ENCODE measurements around the genes FNDC1, TCP1 and SLC22A2.

- RRBS: no CpG with 5 or more reads among the region's 12 CpGs
CAGE:
- cytosol, long polyA plus RNA: no peak
- long polyA plus RNA: no peak
- nucleus, long polyA plus RNA: no peak
Observed at GRCh38 chr6:159035041-159035921, 9.5 kb downstream of the TAGAP start.

DNA sequence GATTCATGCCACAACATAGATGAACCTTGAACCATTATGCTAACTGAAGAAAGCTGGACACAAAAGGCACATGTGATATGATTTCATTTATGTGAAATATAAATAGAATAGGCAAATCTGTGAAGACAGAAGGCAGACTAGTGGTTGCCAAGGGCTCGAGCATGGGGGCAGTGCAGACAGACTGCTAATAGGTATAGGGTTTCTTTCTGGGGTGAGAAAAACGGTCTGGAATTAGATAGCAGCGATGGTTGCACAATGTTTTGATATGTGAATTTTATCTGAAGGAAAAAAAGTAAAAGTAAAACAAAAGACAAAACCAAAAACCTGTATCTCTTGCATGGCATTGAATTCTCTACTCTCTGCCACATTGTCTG is 54.6 kb upstream of the FNDC1 start:
- RRBS: no CpG with 5 or more reads among the region's 3 CpGs
CAGE:
- cytosol, long polyA plus RNA: no peak
- long polyA plus RNA: no peak
- nucleus, long polyA plus RNA: no peak

- RRBS: no CpG with 5 or more reads among the region's 7 CpGs
CAGE:
- cytosol, long polyA plus RNA: no peak
- long polyA plus RNA: no peak
- nucleus, long polyA plus RNA: no peak
Observed at GRCh38 chr6:159117497-159117999, 51.7 kb upstream of the FNDC1 start.

GRCh38 chr6:159168336-159169565 is at the start of gene FNDC1:
Gene FNDC1 (plus strand): TSS chr6:159169400.
- RRBS: 5% methylated on average over 50 of the region's 105 CpGs
CAGE:
- cytosol, long polyA plus RNA: no peak
- long polyA plus RNA: no peak
- nucleus, long polyA plus RNA: no peak

DNA sequence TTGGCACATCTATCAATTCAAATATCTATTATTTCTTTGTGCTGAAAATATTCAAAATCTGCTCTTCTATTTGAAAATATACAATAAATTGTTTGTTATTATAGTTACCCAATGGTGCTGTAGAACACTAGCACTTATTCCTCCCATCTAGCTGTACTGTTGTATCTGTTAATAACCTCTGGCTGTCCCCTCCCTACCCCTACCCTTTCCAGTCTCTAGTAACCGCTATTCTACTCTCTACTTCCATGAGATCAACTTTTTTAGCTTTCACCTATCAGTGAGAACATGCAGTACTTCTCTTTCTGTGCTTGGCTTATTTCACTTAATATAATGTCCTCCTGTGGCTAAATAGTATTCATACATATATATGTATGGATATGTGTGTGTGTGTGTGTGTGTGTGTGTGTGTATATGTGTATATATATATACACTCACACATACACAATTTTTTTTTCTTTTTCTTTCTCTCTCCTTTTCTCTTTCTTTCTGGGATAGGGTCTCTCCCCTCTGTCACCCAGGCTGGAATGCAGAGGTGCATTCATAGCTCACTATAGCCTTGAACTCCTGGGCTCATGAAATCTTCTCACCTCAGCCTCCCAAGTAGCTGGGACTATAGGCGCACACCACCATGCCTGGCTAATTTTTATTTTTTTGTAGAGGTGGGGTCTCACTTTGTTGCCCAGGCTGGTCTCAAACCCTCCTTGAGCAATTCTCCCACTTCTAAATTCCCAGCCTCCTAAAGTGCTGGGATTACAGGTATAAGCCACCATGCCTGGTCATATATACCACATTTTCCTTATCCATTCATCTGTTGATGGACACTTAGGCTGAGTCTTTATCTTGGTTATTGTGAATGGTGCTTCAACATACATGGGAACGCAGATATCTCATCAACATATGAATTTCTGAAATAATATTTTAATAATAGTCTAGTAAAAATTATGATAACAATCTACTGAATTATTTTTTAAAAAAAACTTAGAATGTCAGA is 9.5 kb upstream of the WTAP start:
- RRBS: no CpG with 5 or more reads among the region's 3 CpGs
CAGE:
- cytosol, long polyA plus RNA: no peak
- long polyA plus RNA: no peak
- nucleus, long polyA plus RNA: no peak

DNA sequence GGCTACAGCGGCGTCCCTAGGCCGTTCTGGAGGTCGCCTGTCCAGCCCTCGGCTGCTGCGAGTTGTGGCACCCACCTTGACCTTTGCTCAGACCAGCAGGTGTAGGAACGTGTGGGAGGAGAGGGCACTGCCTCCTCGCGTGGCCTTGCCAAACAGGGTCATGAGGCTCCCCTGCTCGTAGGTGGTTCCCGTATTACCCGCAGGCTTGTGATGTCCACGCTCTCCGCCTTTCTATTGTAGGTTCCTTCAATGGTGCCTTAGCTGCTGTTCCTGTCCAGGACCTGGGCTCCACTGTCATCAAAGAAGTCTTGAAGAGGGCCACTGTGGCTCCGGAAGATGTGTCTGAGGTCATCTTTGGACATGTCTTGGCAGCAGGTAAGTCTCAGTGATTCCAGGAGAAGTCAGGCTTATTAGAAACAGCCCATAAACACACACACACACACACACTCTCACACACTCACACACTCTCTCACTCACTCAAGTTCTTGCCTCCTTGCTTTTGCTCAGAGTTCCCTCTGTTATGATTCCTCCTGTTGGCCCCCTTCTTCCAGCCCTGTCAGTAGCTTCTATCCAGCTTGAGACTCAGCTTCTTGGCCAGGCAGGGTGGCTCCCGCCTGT is 943 bp downstream of the ACAT2 start:
- RRBS: no CpG with 5 or more reads among the region's 16 CpGs
CAGE:
- cytosol, long polyA plus RNA: no peak
- long polyA plus RNA: no peak
- nucleus, long polyA plus RNA: no peak

DNA sequence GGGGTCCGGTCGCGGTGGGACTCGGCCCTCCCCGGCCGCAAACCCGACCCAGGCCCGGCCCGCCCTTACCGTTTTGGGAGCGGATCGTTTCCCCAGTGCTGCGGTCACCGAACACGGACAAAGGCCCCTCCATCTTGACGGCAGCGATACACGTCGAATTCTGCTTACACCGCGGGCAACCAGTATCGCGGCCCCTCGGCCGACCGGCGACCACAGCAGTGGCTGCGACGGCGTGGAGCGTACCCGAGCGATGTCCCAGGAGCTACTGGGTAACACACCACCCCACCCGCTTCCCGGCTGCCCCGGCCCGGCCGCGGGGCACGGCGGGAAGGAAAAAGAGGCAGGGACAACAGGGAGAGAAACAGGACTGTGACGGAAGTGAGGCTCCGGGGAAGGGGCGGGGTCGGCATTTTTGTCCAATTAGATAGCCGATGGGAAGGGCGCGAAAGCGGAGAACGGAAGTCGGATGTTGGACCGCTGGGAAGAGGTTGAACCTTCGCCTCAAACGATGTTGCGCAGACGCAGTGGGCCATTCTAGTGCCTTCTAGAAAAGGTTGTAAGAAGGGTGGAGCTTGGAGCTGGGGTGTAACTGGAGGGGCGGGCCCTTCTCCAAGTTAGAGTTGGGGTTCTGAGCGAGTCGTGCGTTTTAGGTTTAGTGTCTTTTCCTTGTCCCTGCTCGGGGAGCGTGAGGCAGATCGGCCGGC is at the start of gene TCP1:
Gene TCP1 (minus strand): TSS at position 267 of the 704 bp plus-strand sequence.
- RRBS: 1% methylated on average over 15 of the region's 64 CpGs
CAGE:
- cytosol, long polyA plus RNA: start-site peak on the minus strand centred at position 111 of the sequence, 41 bp wide, 74 and 83 reads in 2 replicates; start-site peak on the minus strand centred at position 201 of the sequence, 21 bp wide, 20 and 21 reads in 2 replicates; start-site peak on the minus strand centred at position 290 of the sequence, 51 bp wide, 96 and 155 reads in 2 replicates; start-site peak on the plus strand centred at position 610 of the sequence, 32 bp wide, 57 and 69 reads in 2 replicates
- long polyA plus RNA: start-site peak on the minus strand centred at position 111 of the sequence, 41 bp wide, 103 and 90 reads in 2 replicates; start-site peak on the minus strand centred at position 303 of the sequence, 109 bp wide, 273 and 212 reads in 2 replicates; start-site peak on the plus strand centred at position 571 of the sequence, 169 bp wide, 96 and 85 reads in 2 replicates
- nucleus, long polyA plus RNA: start-site peak on the minus strand centred at position 304 of the sequence, 78 bp wide, 510 and 292 reads in 2 replicates

DNA sequence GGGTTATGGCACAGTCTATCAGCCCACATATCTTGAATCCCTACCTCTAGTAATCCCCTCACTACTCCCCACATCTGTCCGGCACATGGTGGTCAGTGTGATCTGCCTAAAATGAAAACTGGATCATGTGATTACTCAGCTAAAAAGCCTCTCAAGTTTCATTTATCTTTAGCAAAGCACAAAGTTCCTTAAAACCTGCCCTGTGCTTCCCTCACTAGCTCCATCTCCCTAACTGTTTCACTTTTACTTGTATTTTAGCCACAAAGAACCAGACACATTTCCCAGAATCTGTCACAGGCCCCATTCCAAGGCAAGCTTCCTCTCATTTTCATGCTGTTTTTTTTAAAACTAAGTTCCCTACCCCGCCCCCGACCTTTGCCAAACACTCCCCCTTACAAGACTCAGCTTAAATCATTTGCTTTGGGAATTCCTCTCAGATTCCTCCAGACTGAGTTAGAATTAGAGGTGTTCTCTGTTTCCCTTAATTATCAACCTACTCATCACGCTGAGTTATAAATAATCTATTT is 8.9 kb upstream of the IGF2R start:
- RRBS: no CpG with 5 or more reads among the region's 4 CpGs
CAGE:
- cytosol, long polyA plus RNA: no peak
- long polyA plus RNA: no peak
- nucleus, long polyA plus RNA: no peak

DNA sequence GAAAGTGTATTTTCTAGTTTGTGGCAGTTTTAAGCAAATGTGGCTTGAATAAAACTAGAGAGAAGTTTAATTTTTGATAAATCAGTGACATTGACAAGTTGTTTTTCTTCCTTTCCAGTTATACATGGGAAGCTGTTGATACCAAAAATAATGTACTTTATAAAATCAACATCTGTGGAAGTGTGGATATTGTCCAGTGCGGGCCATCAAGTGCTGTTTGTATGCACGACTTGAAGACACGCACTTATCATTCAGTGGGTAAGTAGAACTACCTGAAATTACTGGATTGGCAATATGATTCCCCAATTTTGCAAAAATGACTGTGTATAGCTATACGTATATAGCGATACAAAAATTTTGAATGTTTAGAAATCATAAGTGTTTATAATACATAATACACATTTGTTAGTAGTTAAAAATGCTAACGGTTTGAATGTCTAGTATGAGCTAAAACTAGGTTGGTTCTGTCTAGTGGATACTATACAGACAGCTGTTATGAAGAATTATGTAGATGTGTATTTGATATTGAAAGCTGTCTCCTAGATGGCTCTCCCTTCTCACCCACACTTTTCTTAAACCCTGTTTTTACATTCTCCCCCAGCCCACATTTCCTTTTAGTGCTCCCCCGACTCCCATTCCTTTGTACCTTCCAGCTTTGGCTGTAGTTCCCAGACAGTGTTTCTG is 22.3 kb downstream of the IGF2R start:
- RRBS: no CpG with 5 or more reads among the region's 7 CpGs
CAGE:
- cytosol, long polyA plus RNA: no peak
- long polyA plus RNA: no peak
- nucleus, long polyA plus RNA: no peak

GRCh38 chr6:160061358-160062156 is 60.1 kb upstream of the SLC22A1 start:
- RRBS: no CpG with 5 or more reads among the region's 21 CpGs
CAGE:
- cytosol, long polyA plus RNA: no peak
- long polyA plus RNA: no peak
- nucleus, long polyA plus RNA: no peak

GRCh38 chr6:160079191-160080242 is 42.1 kb upstream of the SLC22A1 start:
- RRBS: 99% methylated on average over 3 of the region's 37 CpGs
CAGE:
- cytosol, long polyA plus RNA: no peak
- long polyA plus RNA: no peak
- nucleus, long polyA plus RNA: no peak

- RRBS: no CpG with 5 or more reads among the region's 7 CpGs
CAGE:
- cytosol, long polyA plus RNA: no peak
- long polyA plus RNA: no peak
- nucleus, long polyA plus RNA: no peak
Observed at GRCh38 chr6:160085671-160086108, 35.9 kb upstream of the SLC22A1 start.

DNA sequence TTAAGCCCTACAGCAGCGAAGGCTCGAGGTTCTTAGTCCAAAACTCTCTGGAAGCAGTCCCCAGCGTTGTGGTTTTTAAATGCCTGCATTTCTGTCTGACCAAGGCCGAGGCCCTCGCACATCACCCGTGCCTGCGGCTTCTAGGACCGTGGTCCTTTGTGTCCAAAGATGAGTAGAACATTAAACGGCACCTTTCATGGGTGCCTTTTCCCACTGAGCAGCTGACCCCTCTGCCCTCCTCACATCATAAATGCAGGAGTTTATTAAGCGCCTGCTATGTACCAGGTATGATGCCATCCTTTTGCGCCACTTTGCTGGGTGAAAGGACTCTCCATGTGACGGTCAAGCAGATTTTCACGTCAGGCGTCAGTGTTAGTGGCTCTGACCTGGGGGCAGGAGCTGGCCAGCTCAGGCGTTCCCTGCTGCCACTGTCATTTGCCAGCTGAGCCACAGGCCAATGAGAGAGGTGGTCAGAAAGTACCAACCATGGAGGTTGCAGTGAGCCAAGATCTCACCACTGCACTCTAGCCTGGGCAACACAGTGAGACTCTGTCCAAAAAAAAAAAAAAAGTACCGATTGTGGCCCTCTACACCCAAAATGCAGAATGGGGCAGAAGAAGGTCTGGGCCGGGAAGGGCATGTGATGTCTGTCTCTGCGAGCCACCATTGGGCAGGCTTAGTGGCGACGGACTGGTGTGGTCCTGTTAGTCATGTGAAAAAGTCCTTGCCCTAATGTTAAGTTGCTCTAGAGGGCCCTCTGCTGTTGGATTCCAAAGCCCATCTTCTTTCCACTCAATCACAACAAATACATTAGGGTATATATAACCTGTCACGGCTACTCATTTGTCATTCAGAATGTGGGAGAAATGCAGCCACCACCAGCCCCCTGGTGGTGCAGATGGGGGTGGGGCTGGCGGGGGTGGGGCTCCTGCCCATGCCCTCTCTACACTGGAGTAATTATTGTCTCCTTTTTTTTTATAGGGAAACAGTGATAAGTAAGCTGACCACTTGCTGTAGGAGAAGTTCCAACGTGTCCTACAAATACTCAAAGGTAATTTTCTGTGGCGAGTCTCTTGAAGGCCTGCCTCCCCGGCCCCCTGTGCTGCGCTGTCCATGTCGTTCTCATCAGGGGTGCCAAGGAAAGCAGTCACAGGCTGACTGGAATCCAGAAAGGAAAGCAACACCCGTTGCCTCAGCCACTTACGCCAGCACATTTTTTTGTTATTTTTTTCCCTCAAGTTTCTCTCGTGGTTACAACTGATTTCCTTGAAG is 18.4 kb upstream of the SLC22A1 start:
- RRBS: no CpG with 5 or more reads among the region's 30 CpGs
CAGE:
- cytosol, long polyA plus RNA: no peak
- long polyA plus RNA: no peak
- nucleus, long polyA plus RNA: no peak

DNA sequence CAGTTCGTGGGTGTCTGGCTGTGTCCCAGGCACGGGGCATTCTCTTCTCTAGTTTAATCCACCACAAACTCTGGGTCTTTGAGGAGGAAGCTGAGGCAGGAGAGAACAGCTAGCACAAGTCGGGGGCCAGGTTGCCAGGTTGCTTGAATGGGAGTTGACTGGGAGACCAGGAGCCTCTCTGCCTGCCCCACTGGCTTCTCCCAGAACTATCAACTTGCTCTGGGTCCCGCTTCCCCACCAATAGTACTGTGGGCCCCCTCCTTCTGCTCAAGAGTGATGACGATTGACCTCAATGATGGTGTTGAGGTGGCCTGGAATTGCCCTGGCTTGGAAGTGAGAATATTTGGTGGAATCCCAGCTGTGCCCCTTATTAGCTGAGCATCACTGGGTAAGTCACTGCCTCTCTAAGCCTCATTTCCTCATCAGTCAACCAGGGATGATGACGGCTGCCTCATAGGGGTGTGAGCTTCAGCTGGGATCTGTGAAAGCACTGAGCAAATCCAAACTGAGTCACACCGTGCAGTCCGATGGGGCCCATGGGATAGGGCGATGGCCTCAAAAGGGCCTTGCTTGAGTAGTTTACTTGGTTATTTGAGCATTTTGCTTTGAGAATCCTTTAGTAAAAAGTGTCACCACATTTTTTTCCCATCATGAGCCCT is 972 bp downstream of the SLC22A1 start:
- RRBS: no CpG with 5 or more reads among the region's 9 CpGs
CAGE:
- cytosol, long polyA plus RNA: no peak
- long polyA plus RNA: no peak
- nucleus, long polyA plus RNA: no peak

- RRBS: no CpG with 5 or more reads among the region's 10 CpGs
CAGE:
- cytosol, long polyA plus RNA: no peak
- long polyA plus RNA: no peak
- nucleus, long polyA plus RNA: no peak
Observed at GRCh38 chr6:160123888-160124792, 2.5 kb downstream of the SLC22A1 start.

- RRBS: no CpG with 5 or more reads among the region's 6 CpGs
CAGE:
- cytosol, long polyA plus RNA: no peak
- long polyA plus RNA: no peak
- nucleus, long polyA plus RNA: no peak
Observed at GRCh38 chr6:160160888-160161327, 39.3 kb downstream of the SLC22A1 start.

DNA sequence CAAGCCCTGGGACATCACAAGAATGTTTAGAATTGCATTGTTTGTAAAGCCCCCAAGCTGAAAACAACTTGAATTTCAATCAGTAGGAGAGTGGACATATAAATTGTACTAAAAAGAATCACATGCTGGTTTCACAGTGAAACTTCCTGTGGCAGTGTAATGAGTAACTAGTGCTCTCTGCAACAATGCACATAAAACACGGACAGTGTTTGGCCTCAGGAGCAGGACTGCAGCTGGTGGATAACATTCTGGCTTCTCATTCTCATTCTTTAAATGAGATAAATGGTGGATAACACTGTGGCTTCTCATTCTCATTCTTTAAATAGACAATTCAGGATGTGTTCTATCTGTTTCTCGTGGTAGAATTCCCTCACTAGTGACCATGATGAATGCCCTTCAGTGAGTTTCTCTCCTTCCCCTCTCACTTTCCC is 60.0 kb downstream of the SLC22A2 start:
- RRBS: no CpG with 5 or more reads among the region's 2 CpGs
CAGE:
- cytosol, long polyA plus RNA: no peak
- long polyA plus RNA: no peak
- nucleus, long polyA plus RNA: no peak

DNA sequence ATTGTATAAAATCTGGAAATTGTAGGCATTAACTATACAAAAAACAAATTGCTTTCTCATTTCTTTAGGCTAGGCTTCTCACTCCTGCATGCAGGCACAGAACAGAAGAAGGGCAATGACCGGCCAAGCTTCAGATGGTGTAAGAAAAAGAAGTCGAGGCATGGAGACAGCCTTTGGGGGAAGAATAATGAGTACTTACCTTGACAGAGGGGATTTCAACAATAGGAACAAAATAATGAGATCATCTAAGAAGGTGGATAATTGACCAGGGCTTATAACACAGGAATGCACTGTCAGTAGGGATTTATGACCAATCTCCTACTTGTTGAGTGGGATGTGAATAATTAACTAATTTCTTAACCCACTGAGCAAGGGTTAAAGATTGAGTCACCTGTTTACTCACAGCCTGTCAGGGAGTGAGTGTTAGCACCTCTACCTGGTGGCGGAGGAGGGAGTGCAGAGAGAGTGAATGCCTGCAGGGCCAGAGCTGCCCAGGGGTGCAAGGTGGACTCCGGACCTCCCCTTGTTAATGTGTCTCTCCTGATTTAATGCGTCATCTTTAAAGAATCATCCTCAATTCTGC is 4.0 kb downstream of the SLC22A2 start:
- RRBS: no CpG with 5 or more reads among the region's 5 CpGs
CAGE:
- cytosol, long polyA plus RNA: no peak
- long polyA plus RNA: no peak
- nucleus, long polyA plus RNA: no peak

- RRBS: no CpG with 5 or more reads among the region's 20 CpGs
CAGE:
- cytosol, long polyA plus RNA: no peak
- long polyA plus RNA: no peak
- nucleus, long polyA plus RNA: no peak
Observed at GRCh38 chr6:160258707-160259248, at the start of gene SLC22A2. Gene SLC22A2 (minus strand): TSS chr6:160258821.

- RRBS: 30% methylated on average over 1 of the region's 10 CpGs
CAGE:
- cytosol, long polyA plus RNA: no peak
- long polyA plus RNA: no peak
- nucleus, long polyA plus RNA: no peak
Observed at GRCh38 chr6:160299928-160300358, 41.3 kb upstream of the SLC22A2 start.

Measured in SK-N-SH (cell line).